Neural progenitor cell (in vitro differentiated cells): ENCODE measurements around a stretch of chr13.

GRCh38 chr13:25233543-25233906 is 53.8 kb downstream of the MTMR6 start:
- RAMPAGE, long total RNA, result no peak

- RAMPAGE, long total RNA, result no peak
Measured at GRCh38 chr13:25307384-25308216, 6.2 kb downstream of the NUP58 start.

DNA sequence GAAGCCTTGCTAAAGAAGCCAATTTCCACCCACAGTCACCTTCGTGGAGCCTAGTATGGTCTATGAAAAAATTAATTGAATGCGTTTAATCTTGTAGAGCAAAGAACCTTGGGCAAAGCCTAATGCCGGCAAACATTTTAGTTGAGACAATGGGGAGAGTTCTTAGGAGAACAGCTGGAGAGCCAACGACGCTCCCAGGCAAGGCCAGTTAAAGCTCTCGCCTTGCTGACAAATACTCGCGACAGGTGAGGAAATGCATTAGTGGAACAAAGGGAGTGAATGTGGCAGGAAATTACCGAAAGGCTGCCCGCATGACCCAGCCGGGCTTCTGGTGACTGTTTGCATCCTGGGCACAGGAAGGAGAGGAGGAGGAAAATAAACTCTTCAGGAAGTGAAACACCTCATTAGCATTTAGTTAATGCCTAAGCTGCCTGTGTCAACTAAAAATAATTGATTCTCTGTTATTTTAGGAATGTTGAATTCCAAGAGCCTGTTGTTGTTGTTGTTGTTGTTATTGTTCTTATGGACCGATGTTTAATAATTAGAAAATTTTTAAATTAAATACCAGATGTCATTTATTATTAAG is 74.6 kb downstream of the SHISA2 start:
- RAMPAGE, long total RNA, result no peak

DNA sequence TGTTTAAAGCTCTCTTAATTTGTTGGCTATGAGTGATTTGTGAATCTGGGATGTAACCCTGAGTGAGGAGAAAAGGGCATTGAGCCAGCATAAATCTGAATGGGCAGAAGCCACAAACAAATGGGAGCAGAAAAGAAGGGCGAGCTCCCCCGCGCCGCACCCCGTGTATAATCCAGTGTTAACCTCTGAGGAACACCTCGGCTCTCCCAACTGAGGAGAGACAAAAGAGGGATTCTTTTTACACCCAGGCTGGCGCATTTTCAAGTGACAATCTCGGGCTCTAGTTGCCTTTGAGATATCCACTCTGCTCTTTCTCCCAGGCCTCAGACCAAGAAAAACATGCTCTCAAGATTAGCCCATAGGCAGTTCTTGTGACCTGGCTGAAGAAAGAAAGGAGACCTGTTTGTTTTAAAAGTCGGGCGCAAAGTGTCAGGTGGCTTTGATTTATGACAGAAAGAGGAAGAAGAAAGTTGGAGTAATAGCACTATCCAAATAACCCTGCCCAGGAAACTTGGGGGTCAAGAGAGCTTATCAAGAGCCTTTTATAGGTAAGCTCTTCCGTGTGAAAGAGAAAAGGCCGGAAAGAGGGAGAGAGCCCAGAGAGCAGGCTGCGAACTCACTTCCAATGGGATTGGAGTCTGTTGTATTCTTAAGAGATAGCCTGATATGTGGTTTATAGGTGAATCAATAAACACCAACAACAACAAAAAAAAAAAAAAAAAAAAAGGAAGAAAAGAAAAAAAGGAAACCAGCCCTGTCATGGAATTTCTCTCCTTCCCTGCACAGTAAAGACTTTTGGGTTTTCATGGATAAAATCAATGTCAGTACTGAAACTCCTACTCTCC is 27.2 kb downstream of the SHISA2 start:
- RAMPAGE, long total RNA, result no peak

DNA sequence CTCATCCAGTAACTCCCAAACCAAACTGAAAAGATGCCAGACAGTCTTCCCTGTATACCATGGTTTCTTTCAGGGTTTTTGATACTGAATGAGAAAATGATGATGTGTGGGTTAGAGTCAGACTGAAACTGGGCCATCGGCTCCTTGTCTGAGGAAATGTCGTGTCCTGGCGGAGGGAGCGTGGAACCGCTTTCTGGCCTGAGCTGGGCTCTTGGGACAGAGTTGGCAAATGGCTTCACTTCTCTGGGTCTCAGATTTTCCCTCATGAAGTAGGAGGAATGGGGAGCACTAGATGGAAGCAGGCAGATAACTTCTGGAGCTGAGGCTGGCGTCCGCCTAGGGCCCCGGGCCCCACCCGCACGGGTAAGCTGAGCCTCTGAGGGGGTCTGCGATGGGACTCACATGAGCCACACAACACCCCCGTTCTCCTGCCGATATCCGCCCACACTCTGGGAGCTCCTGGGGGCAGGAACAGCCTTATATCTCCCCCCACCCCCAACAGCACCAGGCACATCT is 133.3 kb upstream of the WASF3 start:
- RAMPAGE, long total RNA, result no peak

DNA sequence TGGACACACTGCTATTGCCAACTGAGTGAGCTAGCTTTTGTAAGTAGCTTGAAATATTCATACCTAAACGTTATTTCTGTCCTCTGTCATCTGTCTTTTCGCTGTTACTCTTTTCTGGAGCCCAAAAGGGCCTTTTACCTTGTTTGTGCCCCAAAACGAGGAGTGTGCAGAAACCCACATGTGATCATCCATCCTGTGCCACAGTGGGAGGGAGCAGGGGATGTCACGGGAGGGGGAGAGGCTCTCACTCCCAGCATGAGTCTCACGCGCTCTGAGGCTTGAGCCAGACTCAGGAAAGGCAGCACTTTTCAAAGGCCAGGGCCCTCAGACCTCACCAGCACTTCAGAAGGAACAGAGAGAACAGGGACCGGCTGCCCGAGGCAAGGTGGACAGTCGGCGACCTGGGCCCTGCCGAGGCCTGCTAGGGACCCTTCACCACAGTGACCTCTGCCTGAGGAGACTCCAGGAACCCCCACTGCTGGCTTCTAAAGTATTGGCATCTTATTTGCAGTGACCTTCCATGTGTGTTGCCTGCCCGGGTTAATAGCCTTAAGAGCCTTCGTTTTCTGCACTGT is 71.7 kb upstream of the WASF3 start:
- RAMPAGE, long total RNA, result no peak

- RAMPAGE, long total RNA, result no peak
Measured at GRCh38 chr13:26557201-26557625, 270 bp upstream of the WASF3 start.

GRCh38 chr13:26604837-26605349 is 47.4 kb downstream of the WASF3 start:
- RAMPAGE, long total RNA, result no peak

- RAMPAGE, long total RNA, result no peak
Measured at GRCh38 chr13:26738447-26738749, 22.2 kb downstream of the GPR12 start.

GRCh38 chr13:26950333-26951424 is 190.1 kb upstream of the GPR12 start:
- RAMPAGE, long total RNA, result no peak

DNA sequence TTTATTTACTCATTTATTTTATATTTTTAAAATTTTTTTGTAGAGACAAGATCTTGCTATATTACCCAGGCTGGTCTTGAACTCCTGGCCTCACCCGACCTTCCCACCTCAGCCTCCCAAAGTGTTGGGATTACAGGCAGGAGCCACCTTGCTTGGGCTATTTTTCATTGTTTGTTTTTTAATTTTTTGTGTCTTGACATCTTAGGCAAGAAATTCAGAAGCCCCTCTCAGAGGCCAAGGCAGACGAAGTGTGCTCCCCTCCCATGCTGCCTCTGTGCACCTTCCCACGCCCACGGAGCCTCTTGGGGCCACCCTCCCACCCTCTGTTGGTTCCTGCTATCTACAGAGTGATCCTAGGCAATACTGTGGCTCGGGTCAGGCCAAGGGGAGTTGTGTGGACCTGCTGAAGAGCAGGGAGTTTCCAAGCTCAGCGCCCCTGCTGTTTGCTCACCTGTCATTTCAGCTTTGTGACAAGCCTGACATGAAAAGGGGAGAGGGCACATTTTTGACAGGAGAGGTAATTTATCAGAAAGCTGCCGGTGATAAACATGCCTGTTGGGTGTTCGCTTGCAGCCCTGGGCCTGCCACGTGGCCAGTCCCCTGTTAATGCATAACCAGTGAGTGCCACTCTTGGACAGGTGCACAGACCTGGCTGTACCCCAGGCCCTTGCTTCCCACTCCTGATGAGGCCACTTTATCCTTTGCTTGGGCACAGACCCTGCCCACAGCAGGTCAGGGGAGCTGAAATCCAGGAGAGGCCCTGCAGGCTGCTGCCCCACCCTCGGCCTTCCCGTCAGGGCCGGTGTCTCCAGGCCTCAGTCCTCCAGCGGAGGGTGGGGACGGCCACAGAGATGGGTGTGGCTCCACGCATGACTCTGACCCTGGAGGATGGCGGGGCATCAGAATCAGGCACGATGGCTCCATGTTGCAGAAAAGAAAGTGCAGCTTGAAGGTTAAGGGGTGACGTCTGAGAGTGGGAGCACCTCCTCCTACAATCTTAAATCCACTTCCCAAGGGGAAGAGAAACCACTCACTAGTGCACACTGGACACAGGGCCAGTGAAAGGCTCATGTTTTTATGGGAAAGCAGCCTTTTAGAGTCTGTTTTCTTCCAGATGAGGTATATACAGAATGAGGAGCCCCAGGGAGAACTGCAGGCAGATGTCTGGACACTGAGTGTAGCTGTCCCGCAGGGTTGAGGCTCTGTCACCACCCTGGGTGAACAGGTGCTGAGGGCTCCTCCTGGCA is 201.5 kb upstream of the GPR12 start:
- RAMPAGE, long total RNA, result no peak

DNA sequence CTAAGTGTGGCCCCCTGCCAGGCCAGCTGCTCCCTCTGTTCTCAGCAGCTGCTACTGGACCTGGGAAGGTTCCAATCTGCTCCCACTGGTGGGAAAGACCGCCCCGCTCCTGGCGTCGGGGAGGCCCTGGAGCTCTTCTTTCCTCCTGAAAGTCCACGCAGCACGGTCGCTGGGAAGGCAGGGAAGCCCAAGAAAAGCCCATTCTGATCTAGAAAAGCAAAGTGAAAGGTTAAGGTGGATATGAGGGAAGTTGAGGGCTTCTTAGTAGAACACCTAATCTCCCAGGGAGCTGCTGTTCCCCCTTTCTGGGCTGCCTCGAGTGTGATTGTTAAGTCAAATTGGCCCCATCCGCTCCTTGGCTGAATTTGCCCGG is 205.5 kb downstream of the USP12 start:
- RAMPAGE, long total RNA, result no peak

DNA sequence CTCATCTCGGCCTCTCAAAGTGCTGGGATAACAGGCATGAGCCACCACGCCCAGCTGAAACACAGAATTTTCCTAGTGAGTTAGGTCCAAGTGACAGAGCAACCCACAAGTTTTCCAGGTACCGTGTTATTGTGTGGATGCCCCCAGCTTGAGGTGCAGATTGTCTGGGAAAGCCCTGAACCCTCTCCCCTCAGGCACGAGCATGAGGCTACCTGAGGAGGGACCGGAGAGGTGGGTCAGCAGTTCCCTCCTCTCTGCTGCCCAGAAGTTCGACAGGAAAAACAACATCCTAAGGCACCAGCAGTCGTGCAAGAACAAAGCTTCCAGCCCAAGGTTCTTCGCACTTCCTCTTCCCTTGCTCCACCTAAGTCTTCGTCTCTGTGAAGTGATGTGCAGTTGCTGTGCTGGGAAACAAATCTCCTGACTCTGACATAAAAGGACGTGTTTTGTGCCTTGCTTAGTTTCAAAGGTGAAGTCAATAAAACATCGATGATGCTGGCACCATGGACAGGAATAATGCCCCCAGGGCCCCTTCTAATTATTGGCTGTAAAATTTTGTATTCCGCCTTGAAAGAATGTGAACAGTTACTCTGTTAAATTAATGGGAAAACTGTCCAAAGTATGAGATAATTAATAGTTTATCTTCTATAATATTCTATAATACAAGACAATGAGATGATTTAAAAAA is 173.3 kb downstream of the USP12 start:
- RAMPAGE, long total RNA, result no peak

DNA sequence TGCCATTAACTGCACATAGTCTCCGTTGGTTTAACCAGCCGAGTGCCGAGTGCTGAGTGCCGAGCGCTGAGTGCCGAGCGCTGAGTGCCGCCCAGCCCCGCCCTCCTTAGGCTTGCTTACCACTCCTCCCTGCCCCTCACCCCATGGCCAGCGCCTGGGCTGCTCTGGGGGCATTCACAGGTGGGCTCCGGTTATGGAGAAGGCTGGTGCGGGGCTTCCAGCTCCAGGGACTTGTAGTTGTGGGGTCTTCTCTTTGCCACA is 164.7 kb downstream of the USP12 start:
- RAMPAGE, long total RNA, result no peak

DNA sequence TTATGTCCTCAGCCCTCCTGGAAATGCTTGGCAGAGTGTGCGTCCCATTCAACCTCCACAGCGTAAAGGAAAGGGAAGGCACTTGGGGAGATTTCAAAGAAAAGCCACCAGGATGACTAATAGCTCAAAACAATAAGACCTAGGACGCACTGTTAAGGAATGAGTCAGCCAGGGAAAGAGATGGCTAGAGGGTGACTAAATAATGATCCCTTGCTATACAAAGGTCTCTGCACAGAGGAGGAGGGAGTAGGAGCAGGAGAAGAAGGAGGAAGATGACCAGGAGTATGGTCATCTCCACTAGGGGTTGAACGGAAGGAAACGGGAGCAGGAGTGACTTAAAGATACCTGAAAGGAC is 23.6 kb upstream of the USP12 start:
- RAMPAGE, long total RNA, result no peak

- RAMPAGE, long total RNA, result no peak
Measured at GRCh38 chr13:27253109-27254049, 2.0 kb downstream of the RPL21 start.

DNA sequence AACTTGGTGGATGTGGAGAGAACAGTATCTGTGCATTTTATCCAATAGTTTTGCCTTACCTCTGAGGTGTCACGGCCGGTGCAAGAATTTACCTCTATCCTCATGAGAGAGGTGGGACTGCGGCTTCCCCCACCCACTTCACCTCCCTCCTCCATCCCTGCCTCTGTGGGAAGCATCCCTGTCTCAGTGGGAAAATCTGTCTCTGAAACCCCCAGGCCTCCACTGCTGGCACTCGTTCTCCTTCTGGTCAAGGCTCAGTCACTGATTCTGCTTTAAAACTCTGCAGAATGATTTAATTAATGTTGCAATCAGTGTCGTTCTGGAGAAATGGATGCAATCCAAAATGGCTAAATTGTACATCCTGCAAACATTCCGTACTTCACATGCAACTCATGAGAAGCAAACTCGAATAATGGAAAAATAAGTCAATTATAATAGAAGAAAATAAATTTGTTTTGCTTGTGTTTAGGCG is 5.5 kb downstream of the RASL11A start:
- RAMPAGE, long total RNA, result no peak

DNA sequence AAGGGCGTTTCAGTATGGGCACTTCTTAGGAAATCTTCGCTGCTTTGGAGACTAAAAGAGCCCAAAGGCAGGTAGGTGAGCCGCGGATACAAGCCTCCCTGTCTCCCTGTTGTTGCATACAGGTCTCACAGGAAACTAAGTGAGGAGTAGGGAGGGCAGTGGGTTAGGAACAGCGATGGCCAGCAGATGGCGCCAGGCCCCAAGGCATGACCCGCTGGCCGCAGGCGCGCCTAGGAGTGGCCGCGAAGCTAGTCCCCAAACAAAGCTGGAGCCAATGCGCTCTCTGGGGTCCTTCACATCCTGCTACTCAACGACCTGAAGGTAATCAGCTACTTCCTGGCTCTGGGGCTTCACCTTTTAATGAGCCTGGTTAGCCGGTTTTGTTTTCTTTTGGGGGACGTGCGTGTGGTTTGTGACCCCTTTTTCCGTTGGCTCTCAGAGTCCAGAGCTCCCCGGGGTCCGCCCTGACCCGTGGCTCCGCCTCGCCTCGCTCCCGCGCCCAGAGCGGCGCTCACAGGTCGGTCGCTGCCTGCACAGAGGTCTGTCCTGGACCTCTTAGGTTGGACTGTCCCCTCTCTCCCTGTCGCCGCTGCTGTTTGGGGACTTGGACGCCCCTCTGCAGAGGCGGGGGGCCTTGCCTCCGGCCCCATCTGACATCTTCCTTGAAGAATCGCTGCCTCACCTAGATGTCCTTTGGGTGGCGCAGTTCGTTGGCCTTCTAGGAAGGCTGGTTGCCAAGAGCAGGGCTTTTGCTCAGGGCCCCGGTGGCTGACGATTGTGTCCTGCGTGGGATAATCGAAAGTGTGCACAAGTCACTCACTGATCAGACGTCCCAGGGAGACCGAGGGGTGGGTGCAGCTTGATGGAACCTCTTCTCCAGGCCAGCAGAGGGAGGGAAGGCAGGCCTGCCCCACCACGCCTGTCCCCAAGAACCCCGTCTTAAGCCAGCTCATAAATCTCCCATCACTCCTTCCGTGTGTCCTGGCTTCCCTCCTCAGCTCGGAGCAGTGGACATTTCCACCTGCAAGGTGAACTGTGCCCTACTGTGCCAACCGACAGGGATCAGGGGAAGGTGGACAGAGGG is 62.1 kb upstream of the GTF3A start:
- RAMPAGE, long total RNA, result no peak

- RAMPAGE, long total RNA, result no peak
Measured at GRCh38 chr13:27425608-27426638, 1.5 kb downstream of the GTF3A start.

DNA sequence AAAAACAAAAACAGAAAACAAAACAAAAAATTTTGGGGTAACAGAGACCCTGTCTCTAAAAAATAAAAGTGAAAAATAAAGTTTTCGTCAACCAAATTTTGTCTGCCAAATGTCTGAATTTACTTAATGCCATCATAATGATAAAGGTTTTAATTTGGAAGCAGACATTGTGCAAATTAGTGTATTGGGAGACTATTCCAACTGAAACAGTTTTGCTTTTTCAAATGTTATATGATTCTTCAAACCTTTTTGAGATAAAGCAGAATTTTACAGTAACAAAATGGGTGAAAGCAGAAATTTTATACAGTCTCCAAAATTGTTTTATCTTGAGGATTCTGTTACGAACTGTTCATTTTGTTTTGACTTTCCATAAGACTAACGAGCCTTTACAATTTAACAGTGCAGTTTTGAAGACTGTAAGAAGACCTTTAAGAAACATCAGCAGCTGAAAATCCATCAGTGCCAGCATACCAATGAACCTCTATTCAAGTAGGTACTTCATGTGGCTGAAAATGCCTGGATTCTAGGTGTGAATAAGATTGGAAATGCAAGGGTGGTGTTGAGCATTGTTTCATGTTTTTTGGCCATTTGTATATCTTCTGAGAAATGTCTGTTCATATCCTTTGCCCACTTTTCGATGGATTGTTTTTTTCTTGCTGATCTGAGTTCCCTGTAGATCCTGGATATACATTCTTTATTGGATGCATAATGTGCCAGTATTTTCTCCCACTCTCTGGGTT is 5.9 kb downstream of the GTF3A start:
- RAMPAGE, long total RNA, result no peak